Bronchus (tissue), 1 donor: ENCODE results near the gene ZNF653.

- PRO-cap: no peak
These were observed 35.3 kb downstream of the SMARCA4 start for GRCh38 chr19:10995965-10996694.

DNA sequence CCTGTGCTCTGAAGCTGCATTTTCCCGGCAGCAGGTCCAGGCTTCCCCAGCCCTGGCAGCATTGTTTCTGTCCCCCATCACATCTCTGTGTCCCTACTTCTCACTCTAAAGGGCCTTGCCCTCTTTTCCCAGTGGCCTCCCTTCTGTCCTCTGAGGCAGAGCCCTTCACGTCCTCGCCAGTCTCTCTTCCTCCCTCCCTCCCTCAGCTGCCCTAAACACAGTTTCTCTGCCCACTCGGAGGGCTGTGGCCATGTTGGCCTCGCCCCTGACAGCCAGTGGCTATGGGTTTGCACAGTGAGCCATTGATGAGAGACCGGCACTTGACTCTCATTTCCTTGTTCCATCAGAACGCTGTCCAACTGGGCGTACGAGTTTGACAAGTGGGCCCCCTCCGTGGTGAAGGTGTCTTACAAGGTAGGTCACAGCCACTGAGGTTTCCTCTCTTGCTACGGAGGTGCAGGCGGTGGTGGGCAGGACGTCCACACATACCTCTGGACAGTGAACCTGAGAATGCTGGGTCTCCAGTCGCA, 57.8 kb downstream of the SMARCA4 start:
- PRO-cap: unidirectional peak, minus-strand start at position 186 of the sequence; unidirectional peak, minus-strand start at position 277 of the sequence

GRCh38 chr19:11061825-11062504, 27.3 kb upstream of the LDLR start:
- PRO-cap: no peak

GRCh38 chr19:11122876-11123466, 32.6 kb downstream of the SPC24 start:
- PRO-cap: no peak

- PRO-cap: no peak
These were observed 957 bp downstream of the SPC24 start for GRCh38 chr19:11154646-11155004.

DNA sequence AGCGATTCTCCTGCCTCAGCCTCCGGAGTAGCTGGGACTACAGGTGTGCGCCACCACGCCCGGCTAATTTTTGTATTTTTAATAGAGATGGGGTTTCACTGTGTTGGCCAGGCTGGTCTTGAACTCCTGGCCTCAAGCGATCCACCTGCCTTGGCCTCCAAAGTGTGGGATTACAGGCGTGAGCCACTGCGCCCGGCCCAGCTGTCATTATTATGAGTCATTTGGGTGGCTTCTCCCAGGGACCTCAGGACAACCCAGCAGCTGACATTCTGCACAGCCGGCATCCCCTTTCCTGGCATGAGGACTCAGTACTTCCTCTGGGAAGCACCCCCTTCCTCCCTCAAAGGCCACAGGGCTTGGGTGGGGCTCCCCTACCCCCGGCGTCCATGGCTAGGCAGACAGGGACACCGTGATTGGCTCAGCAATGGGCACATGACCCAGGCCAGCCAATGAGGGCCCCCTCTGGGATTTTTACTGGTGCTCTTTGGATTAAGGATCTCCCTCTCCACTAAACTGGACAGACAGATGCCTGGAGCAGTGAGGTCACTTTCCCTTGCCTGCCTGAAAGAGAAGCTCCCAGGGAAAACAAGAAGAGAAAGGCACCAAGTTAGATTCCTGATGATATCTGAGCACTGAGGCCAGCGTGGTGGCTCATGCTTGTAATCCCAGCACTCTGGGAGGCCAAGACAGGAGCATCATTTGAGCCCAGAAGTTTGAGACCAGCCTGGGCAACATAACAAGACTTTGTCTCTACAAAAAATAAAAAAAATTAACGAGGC, 6.0 kb downstream of the KANK2 start:
- PRO-cap: no peak

GRCh38 chr19:11376851-11377851, 2.7 kb downstream of the SWSAP1 start:
- PRO-cap: no peak

GRCh38 chr19:11406364-11406872, 12.7 kb downstream of the RGL3 start:
- PRO-cap: no peak

GRCh38 chr19:11452475-11453033, 17.1 kb downstream of the PRKCSH start:
- PRO-cap: no peak

DNA sequence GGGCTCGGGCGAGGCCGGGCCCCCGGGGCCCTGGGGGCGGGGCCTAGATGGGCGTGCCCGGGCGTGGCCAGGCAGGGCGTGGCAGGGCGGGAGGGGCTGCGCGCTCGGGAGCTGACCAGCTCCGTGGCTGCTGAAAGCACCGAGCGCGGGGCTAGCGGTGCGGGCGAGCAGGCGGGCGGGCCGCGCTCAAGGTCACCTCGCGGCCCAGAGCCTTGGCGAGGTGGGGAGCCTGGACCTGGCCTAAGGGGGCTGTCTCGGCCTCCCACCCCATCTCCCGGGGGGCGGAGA, 1.3 kb downstream of the ELAVL3 start:
- PRO-cap: no peak

- PRO-cap: unidirectional peak, plus-strand start at chr19:11505316; unidirectional peak, plus-strand start at chr19:11505427; bidirectional peak, plus-strand start at chr19:11505963, minus-strand start at chr19:11505798
These were observed at the start of gene ZNF653 for GRCh38 chr19:11504810-11505874. Gene ZNF653 (minus strand): TSS chr19:11505839.

- PRO-cap: no peak
These were observed 440 bp downstream of the ELOF1 start for GRCh38 chr19:11558503-11559077.

- PRO-cap: no peak
These were observed 20.6 kb downstream of the ZNF627 start for GRCh38 chr19:11617504-11618625.

- PRO-cap: unidirectional peak, minus-strand start at chr19:11667091
These were observed 69.6 kb downstream of the ZNF627 start for GRCh38 chr19:11666839-11667369.

- PRO-cap: no peak
These were observed 3.2 kb downstream of the ZNF439 start for GRCh38 chr19:11851614-11852223.

DNA sequence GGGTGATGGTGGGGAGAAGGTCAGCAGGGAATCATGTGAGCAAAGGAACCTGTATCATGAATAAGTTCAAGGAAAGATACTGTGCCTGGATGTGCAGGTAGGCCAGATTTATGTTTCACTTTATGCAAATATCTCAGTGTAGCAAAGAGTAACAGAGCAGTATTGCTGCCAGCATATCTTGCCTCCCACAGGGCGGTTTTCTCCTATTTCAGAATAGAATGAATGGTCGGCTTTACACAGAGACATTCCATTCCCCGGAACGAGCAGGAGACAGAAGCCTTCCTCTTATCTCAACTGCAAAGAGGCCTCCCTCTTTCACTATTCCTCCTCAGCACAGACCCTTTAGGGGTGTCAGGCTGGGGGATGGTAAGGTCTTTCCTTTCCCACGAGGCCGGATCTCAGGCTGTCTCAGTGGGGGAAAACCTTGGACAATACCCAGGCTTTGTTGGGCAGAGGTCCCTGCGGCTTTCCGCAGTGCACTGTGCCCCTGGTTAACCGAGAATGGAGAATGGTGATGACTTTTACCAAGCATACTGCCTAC, 2.3 kb downstream of the ZNF69 start:
- PRO-cap: no peak

GRCh38 chr19:11923548-11924069, 1.3 kb upstream of the ZNF700 start:
- PRO-cap: no peak

GRCh38 chr19:11987307-11988004, 22.6 kb downstream of the ZNF763 start:
- PRO-cap: bidirectional peak, plus-strand start at chr19:11987656, minus-strand start at chr19:11987495

DNA sequence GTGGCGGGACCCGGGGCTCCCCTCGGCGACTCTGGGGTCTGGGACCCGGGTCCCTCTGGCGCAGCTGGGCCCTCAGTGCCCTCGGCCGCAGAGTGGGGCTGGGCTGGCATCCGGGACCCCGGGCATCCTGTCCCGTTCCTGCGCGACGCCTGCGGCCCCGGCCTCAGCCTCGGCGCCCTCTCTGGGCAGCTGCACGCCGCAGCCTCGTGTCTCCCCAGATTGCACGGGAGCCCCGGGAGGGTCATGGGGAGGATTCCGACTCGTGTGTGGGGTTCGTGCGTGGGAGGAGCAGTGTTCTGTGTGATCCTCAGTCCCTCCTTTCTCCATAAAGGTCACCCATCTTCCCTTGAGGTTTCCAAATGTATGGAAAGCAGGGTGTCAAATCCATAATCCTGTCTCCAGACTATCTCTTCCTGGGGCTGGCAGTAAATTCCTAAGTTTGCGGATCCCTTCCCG, 32.3 kb downstream of the ZNF136 start:
- PRO-cap: no peak

- PRO-cap: no peak
These were observed 780 bp downstream of the ZNF799 start for GRCh38 chr19:12400048-12400934.